Esophagus muscularis mucosa (tissue), 4 donors: ENCODE data around the genes CLDN6, TNFRSF12A, ZNF205 and MEFV.

GRCh38 chr16:3008485-3009045 is 4.2 kb upstream of the CLDN9 start:
- PRO-cap = no peak
- RAMPAGE, long total RNA, 4 experiments = no peak in any of the 4 experiments

- PRO-cap = no peak
- RAMPAGE, long total RNA, 4 experiments = no peak in any of the 4 experiments
These were observed at the start of gene CLDN6 for GRCh38 chr16:3017289-3018559. CLDN6 (minus strand) TSS chr16:3018183.

DNA sequence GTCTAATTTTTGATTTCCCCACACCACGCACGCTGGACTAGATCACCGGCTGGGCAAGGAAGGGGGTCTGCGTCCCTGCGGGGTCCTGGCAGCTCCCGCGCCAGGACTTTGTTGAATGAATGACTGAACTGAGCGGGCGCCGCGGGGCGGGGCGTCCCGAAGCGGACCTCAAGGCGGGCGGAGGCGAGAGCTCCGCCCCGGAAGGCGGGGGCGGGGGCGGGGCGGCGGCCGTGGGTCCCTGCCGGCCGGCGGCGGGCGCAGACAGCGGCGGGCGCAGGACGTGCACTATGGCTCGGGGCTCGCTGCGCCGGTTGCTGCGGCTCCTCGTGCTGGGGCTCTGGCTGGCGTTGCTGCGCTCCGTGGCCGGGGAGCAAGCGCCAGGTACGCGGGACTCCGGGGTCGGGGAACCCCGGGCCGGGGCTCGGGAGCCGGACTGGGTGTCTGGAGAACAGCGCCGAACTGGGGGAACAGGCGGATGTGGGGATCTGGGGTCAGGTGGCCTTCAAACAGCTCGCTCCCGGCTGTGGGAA is at the start of gene TNFRSF12A:
TSS of gene TNFRSF12A (plus strand) at position 258 of the 530 bp plus-strand sequence.
- PRO-cap = unidirectional peak, plus-strand start at position 258 of the sequence
- RAMPAGE, long total RNA, 4 experiments = start-site peak on the plus strand in 4 of 4 experiments, centred at positions 258 to 271 of the sequence, 287 to 1,899 reads per replicate

GRCh38 chr16:3035821-3036389 is 839 bp downstream of the BICDL2 start:
- PRO-cap = no peak
- RAMPAGE, long total RNA, 4 experiments = no peak in any of the 4 experiments

GRCh38 chr16:3062745-3063021 is 2.8 kb upstream of the IL32 start:
- PRO-cap = no peak
- RAMPAGE, long total RNA, 4 experiments = no peak in any of the 4 experiments

DNA sequence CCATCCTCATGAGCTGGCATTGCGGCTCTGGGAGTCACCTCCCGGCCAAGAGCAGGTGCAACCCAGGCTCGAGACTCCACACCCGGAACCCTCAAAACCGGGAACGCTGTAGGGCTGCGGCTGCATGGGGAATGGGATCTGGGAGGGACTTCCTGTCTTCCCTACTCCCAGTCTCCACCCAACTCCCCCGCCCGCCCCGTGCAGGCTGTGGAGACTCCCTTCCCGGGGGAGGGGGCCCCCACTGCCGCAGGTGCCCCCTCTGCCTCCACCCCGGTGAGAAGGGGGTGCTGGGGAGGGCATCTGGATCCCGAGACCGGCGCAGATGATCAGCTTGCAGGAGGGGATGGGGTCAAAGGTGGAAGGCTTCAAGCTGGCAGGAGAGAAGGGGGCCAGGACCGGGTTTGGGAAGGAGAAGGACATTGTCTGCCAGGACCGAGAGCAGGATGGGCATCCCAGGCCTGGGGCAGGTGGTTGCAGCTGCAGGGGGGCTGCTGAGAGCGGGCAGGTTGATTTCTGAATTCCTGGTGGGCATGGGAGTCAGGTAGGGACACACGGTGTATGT is at the start of gene ZNF205:
TSS of gene ZNF205 (plus strand) at position 177 of the 562 bp plus-strand sequence.
- PRO-cap = bidirectional peak, plus-strand start at position 164 of the sequence, minus-strand start at position 93 of the sequence
- RAMPAGE, long total RNA, 4 experiments = start-site peak on the plus strand in 2 of 4 experiments, centred at positions 175 to 197 of the sequence, 28 to 68 reads per replicate

GRCh38 chr16:3119195-3119712 is 6.9 kb downstream of the ZNF205 start:
- PRO-cap = no peak
- RAMPAGE, long total RNA, 4 experiments = no peak in any of the 4 experiments

- PRO-cap = no peak
- RAMPAGE, long total RNA, 4 experiments = no peak in any of the 4 experiments
These were observed 9.7 kb downstream of the ZNF213 start for GRCh38 chr16:3144495-3144869.

DNA sequence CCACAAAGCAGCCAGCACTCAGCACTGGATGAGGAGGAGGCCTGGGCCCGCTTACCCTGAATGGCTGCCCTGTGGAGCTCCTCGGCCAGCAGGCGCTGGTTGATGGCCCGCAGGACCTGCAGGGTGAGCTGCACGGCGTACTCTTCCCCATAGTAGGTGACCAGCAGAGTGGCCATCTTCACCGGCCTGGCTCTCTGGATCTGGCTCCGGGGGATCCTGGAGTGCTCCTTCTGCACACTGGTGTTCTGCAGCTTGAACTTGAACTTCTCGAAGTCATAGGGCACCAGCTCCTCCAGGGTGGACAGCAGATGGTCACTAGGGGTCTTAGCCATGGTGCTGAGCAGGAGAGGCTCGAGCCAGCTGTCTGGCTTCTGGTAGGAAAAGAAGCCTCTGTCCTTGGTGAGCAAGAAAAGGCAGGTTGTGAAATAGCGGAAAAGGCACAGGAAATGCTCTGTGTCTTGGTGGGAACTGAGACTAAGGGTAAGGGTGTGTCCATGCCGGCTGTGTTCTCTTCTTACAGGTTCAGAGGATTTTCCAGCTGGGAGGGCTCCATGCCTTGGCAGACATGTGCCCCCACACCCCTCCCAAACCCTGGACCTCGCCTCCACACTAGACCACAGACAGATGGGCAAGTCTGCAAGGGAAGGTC is at the start of gene MEFV:
TSS of gene MEFV (minus strand) at position 378 of the 649 bp plus-strand sequence.
- PRO-cap = no peak
- RAMPAGE, long total RNA, 4 experiments = no peak in any of the 4 experiments

DNA sequence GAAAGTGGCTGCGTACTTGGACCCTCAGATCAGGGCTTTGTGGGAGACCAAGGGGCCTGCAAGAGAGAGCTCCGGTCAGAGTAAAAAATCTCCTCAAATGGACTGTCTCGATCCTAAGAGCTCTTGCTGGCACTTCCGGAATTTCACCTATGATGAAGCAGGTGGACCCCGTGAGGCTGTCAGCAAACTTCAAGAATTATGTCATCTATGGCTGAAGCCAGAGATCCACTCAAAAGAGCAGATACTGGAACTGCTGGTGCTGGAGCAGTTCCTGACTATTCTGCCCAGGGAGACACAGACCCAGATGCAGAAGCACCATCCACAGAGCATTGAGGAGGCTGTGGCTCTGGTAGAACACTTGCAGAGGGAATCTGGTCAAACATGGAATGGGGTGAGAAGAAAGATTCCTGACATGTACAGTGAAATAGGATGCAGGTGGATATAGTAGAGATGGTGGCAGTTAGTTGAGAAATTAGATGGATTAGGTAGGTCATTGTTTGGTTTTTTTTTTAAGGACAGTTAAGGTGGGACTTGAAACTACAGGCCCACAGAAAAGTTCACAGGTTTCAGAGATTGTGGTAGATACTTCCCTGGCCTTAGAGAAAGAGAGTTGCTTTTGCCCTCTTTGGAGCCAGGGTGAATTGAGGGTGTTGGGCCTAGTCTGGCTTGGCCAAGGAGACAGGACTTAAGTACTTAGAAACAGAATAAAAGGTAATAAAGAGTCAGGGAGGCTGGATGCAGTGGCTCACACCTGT is 3.3 kb downstream of the ZNF75A start:
- PRO-cap = no peak
- RAMPAGE, long total RNA, 4 experiments = no peak in any of the 4 experiments

GRCh38 chr16:3311526-3312150 is 6.3 kb downstream of the ZNF75A start:
- PRO-cap = no peak
- RAMPAGE, long total RNA, 4 experiments = no peak in any of the 4 experiments

GRCh38 chr16:3457353-3458466 is 14.2 kb downstream of the NAA60 start:
- PRO-cap = bidirectional peak, plus-strand start at chr16:3458013, minus-strand start at chr16:3457945
- RAMPAGE, long total RNA, 4 experiments = start-site peak on the plus strand in 4 of 4 experiments, at chr16:3458030-3458126 at its widest, 63 to 291 reads per replicate

DNA sequence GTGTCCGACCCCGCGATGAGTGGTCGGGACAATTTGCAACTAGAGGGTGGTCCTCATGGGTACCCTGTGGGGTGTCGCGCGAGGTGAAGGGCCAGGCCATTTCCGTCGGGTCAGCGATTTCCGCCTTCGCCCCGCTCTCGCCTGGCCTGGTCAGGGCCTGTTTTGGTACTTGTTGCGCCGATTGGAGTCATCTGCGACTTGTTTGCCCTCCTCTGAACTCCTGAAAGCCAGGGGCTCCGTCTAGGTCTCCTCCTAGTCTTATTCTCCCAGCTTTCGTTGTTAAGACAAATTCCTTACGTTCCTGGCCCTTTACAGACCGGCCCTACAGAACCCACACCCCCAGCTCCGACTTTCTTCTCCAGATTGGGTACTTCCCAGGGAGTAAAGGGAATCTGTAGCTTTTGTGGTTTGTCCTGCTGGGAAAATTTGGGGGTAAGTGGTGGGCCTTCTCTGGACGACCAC is 15.0 kb downstream of the NAA60 start:
- PRO-cap = no peak
- RAMPAGE, long total RNA, 4 experiments = no peak in any of the 4 experiments

GRCh38 chr16:3479516-3480033 is 15.7 kb downstream of the C16orf90 start:
- PRO-cap = no peak
- RAMPAGE, long total RNA, 4 experiments = no peak in any of the 4 experiments

DNA sequence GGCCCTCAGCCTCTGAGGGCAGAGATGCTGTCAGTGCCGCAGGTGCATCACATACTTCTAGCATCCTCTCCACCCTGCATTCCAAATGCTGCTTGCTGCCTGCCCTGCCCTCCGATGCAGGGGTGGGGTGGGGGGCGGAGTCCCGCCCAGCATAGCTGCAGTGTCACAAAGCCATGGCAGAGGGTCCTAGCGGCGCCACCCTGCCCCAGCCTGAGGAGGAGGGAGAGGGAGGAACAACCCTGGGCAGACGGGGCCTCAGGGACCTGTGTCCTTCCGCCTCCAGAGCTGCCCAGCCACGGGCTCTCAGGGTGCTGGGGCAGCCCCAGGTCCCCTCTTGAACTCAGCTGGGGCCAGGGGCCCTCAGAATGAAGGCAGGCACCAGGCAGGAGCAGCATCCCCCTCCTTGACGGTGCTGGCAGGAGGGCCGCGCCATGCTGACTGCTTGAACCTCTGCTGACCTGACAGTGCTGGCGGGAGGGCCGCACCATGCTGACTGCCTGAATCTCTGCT is 9.0 kb downstream of the C16orf90 start:
- PRO-cap = no peak
- RAMPAGE, long total RNA, 4 experiments = no peak in any of the 4 experiments

DNA sequence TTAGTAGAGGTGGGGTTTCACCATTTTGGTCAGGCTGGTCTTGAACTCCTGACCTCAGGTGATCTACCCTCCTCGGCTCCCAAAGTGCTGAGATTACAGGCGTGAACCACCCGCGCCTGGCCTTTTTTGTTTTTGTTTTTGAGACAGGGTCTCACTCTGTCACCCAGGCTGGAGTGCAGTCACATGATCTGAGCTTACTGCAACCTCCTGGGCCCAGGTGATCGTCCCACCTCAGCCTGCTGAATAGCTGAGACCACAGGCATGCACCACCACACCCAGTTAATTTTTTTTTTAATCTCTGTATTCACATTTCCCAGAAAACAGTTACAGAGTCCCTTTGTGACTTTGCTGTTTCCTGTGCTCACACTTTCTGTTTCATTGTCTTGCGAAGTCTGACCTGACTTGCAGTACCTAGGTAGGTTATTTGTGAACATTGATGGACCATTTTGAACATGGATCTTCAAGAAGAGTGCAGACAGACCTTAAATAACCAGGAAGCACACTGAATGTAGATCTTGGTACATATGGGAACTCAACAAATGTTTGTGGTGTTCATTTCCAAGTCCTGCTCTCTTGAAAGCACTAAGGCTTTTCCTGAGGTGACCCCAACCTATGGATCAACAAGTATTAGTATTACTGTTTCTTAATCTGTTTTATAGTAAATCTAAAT is 2.8 kb downstream of the CLUAP1 start:
- PRO-cap = no peak
- RAMPAGE, long total RNA, 4 experiments = no peak in any of the 4 experiments

DNA sequence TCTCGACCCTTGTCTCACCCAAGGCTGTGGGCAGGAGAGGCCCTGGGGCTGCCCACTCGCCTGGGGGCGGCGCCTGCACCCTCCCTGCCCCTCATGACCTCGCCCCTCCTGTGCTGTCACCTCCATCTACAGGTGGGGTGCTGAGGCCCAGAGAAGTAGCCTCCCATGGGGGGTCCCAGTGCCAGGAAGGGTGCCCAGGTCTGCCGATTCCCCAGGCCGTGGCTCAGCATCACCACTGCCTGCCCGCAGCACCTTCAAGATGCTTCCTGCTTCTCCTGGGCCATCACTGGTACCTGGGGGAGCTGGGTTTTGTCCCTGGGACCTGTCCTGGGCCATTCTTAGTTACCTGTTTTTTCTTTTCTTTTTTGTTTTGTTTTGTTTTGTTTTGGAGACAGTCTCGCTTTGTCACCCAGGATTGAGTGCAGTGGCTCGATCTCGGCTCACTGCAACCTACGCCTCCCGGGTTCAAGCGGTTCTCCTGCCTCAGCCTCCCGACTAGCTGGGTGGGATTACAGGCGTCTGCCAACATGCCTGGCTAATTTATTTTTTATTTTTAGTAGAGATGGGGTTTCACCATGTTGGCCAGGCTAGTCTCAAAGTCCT is 807 bp downstream of the NLRC3 start:
- PRO-cap = no peak
- RAMPAGE, long total RNA, 4 experiments = no peak in any of the 4 experiments

GRCh38 chr16:3581679-3582475 is 4.7 kb upstream of the NLRC3 start:
- PRO-cap = no peak
- RAMPAGE, long total RNA, 4 experiments = no peak in any of the 4 experiments

- PRO-cap = no peak
- RAMPAGE, long total RNA, 4 experiments = no peak in any of the 4 experiments
These were observed 15.0 kb upstream of the SLX4 start for GRCh38 chr16:3626343-3626817.

GRCh38 chr16:3637133-3638138 is 17.1 kb upstream of the DNASE1 start:
- PRO-cap = no peak
- RAMPAGE, long total RNA, 4 experiments = no peak in any of the 4 experiments